SEM (cell line): ENCODE measurements around a stretch of chr11.

GRCh38 chr11:45737065-45737496 is 67.9 kb upstream of the SLC35C1 start:
- PRO-cap, result no peak

- PRO-cap, result no peak
These were observed 16.7 kb downstream of the CRY2 start for GRCh38 chr11:45863944-45864399.

GRCh38 chr11:45906022-45907002 is 759 bp downstream of the FREY1 start:
- PRO-cap, result no peak

DNA sequence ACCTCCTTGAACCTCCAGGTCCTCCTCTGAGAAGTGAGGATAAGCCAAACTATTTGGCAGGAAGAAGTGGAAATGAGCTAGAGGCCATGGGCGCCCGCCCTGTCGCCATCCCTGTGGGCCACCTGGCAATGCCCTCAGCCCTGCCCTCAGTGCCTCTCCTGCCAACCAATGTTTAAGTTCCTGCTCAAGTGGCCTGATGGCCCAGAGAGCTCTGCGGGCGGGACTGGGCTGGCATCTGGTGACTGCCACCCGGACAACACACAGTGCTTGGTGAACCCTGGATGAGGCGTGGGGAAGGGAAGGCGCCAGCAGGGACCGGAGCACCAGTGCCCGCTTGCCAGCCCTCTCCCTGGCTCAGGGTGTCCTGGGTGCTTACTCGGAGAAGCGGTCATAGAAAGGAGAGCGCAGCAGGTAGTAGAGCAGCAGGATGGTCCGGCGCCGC is 4.2 kb downstream of the PEX16 start:
- PRO-cap, result no peak

DNA sequence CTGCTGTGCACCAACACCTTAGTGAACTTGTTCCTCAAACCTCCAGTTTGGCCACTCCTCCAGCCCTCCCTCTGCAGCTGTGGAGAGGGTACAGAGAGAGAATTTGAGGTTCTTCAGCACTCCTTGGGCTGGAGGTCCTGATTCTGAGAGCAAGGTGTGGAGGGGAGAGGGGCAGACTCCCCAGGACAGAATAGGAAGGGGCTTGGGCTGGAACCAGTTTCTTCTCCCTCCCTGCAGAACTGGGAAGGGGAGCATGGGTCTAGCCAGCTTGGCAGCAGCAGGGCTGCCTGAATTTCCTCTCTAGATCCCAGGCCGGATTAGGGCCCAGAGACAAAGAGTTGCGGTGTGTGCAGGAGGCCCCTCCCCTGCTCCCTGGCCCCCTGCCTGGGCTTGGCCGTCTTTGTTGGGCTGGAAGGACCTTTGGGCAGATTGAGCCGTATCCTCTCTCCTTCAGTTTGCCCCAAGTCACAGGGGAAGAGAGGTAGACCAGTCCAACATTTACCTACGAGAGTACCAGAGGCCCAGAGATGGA is 2.4 kb upstream of the PEX16 start:
- PRO-cap, result no peak

DNA sequence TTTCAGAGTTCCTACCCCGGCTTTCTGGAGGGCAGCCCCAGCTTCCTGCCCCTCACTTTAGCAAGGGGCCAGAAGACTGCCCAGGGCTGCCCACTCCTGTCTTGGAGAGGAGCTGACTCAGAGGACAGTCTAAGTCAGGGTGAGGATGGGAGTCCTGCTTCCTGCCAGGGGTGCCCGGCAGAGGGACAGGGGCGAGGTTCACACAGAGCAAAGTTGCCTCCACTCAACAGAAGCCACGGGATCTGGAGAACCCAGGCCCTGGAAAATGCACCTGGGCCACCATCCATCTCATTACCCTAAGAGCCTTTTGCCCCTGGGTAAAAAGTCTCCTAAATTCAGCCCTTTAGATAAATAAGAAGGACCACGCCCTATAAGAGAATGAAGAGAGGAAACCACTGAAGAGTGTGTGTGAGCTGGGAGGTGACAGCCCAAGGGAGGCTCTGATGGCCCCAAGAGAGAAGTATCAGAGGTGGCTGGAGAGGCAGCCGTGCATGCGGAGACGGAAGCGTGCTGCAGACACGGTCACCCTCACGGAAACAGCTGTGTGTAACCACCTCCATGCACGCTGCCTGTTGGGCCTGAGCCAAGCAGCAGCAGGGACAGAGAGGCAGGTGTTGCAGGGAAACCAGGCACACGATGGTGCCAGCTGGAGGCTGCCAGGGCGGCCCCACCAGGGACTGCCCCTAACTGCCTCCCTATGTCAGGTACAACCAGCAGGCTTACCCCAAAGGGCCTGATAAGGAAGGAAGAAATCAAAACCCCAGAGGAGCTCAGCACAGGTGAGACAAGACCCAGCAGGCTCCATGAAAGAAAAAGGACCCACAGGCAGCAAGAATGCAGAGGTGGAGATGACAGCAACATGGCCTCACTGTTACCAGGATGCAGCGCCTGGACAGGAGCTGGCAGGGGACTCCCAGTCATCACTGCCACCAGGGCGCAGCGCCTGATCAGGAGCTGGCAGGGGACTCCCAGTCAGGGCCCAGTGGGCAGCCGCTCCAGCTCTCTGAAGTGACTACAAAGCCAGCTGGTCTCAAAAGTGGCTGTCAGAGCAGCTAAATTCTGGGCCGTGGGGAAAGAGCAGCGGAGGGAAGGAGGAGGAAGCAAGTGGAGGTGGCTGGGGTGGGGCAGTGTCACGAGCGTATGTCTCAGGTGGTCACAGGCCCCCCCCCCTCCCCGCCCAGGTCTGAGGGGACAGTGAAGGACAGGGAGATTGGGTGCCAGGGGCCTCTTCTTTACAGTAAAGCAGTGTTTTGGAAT is 7.7 kb downstream of the LARGE2 start:
- PRO-cap, result no peak

- PRO-cap, result no peak
These were observed 61.8 kb downstream of the LARGE2 start for GRCh38 chr11:45984210-45984686.

DNA sequence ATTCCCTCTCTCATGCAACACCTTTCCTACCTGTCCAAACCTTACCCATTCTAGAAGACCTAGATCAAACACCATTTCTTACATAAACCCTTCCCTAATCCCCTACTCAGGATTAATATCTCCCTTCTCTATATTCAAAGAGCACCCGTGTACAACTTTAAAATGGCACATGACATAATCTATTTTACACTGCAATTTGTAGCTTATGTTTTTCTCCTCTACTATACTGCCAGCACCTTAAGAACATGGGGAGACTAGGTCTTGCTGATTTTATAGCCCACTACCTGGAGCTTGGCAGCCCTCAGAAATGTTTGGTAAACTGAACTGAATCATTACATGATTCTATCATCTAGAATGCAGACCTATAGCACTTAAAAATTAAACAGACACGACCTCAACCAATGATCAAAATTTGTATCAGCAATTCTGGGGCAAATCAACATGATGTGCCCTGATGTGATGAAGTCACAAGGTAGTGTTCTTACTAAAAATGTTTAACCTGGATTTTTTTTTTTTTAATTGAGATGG is 94.1 kb downstream of the LARGE2 start:
- PRO-cap, result no peak

DNA sequence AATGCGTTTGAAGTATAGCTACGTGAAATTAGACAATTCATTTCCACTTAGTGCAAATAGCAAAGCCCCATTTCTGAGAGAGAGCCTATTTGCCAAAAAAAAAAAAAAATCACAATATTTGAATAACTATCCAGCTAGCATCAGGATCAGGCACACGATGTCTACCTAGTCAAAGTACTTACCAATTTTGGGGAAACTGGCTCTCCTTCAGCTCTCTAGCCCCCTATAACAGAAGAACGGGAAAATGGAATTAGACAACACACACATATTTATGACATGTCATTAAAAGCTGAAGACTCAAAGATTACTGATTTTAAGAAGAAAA is 29.3 kb downstream of the PHF21A start:
- PRO-cap, result no peak

- PRO-cap, result no peak
These were observed 15.1 kb downstream of the PHF21A start for GRCh38 chr11:46106262-46106540.

DNA sequence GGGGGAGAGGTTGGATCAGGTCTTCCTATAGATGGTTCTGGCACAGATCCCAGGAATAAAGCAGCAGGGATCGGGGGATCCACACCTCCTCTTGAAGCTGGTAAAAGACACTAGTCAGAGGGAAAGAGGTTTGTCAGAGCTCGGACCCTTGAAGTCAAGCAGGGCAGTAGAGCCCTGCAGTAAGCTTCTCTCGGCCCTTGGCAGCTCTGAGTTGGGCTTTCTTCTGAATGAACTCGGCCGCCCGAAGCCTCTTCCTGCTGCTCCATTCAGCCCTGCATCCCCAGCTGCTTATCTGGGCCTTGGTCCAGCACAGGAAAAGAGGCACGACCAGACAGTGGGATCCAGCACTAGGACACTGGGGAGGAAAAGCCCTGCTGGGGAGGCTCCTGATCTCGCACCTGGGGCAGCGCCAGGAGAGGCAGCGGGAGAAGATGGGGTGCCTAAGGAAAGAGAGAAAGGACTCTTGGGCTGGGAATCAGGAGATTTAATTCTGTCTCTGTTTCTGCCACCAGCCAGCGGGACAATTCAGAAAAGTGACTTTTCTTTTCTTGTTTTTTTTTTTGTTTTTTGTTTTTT is 2.2 kb downstream of the CREB3L1 start:
- PRO-cap, result no peak

- PRO-cap, result no peak
These were observed 30.0 kb upstream of the DGKZ start for GRCh38 chr11:46317161-46317862.

DNA sequence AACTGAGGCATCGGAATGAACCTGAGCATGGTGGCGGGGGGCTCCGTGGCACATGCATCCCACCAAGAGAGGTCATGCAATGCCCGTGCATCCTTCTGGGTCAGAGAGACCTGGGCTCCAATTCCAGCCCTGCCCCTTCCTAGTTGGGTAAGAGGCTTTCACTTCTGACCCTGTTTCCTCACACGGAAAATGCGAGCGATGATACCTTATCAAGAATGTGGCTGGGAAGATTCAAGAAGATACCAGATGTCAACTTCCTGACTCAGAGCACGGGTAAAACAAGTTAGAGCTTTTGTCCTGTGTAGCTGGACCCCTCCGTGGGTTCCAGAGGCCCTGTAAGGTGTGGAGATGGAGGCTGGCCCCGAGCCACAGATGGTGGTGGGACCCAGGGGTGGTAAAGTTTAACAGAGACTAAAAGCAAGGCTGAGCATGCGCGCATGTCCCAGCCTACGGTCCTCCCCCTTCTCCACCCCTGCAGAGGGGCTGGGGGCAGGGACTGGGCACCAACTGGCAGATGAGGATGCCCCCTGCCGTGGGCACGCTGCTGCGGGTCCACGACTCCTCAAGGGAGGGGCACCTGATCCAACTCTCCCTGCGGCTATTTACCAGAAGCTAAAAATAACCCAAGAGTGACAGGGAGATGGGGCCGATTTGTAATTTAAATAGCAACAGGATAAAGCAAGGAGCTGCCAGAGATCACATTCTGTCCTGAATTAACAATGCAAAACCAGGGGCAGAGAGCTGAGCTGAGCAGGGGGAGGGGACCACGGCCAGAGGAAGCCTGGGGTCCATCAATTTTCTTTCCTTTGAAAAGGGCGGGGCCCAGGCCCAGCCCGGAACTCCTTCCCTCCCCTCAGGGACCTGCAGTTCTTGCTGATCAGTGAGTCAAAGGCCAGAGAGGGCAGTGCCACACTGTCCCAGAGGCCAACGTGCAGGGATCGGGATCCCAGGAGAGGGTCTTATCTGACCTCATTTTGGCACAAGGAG is 8.4 kb upstream of the DGKZ start:
- PRO-cap, result no peak

GRCh38 chr11:46428694-46429398 is 37.3 kb upstream of the CHRM4 start:
- PRO-cap, result no peak

GRCh38 chr11:46582043-46582734 is 11.6 kb downstream of the AMBRA1 start:
- PRO-cap, result no peak

- PRO-cap, result no peak
These were observed 1.8 kb downstream of the LRP4 start for GRCh38 chr11:46916463-46917104.

- PRO-cap, result no peak
These were observed 11.8 kb downstream of the CSTPP1 start for GRCh38 chr11:46948308-46948752.

- PRO-cap, result no peak
These were observed 28.8 kb downstream of the ARFGAP2 start for GRCh38 chr11:47147656-47148467.

DNA sequence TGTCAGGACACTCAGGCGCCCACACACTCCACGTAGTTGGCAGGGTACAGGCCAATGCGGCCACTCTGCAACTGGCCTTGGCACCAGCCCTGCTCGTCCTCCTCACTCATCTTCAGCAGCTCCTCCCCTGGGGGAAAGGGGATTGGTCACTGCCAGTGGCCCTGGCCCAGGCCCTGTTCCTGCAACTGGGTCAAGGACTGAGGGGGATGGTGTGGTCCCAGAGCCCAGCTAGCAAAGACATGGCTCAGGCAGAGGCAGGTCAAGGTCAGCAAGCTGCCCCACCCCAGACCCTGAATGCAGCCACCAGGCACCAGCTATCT is 1.2 kb upstream of the ARFGAP2 start:
- PRO-cap, result no peak

DNA sequence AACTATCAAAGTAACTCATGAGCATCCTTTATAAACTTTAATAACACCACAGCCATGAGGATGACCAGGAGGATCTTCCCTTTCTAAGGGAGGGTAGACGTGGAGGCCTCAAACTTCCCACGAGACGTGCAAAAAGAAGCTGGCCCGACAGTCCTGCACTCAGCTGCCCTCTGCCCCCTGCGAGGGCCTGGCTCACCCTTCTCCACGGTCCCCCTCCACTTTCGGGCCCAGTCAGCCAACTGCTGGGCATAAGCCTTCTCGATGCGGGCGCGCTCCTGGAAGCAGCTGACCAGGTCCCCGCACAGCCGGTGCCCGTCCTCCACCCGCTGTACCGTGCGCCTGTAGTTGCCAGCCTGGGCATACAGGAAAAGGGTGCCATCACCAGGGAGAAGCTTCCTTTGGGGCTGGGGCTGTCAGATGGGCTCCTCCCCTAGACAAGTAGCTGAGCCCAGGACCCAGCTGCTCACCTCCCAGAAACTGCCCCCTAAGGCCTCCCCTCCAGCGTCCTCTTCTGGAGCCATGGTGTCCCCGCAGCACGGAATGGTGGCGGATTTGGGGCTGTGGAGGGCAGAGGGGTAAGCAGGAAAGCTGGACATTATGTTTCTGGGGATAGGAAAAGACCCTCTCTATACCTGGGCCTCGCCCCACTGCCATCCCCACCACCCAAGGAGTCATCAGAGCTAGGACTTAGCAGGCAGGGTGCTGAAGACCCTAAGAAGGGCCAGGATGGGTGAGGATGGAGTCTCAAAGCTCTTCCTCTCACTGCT is 3.8 kb downstream of the PACSIN3 start:
- PRO-cap, result no peak